Tibial artery (tissue), 1 donor: ENCODE results near the gene MACROH2A2.

- PRO-cap = no peak
Measured at GRCh38 chr10:68303835-68304448, 27.9 kb upstream of the HNRNPH3 start.

GRCh38 chr10:68599931-68600815 is 40.0 kb downstream of the TET1 start:
- PRO-cap = no peak

DNA sequence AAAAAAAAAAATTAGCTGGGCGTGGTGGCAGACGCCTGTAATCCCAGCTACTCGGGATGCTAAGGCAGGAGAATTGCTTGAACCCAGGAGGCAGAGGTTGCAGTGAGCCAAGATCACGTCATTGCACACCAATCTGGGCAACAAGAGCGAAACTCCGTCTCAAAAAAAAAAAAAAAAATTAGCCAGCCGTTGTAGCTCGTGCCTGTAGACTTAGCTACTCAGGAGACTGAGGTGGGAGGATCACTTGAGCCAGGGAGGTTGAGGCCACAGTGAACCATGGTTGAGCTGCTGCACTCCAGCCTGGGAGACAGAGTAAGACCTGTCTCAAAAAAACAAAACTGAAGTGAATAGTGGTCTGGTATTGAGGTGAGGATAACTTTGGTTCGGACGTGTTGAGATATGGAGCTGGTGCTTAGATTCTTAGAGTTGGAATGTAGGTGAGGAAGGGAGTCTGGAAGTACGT is 2.9 kb downstream of the DDX50 start:
- PRO-cap = no peak

DNA sequence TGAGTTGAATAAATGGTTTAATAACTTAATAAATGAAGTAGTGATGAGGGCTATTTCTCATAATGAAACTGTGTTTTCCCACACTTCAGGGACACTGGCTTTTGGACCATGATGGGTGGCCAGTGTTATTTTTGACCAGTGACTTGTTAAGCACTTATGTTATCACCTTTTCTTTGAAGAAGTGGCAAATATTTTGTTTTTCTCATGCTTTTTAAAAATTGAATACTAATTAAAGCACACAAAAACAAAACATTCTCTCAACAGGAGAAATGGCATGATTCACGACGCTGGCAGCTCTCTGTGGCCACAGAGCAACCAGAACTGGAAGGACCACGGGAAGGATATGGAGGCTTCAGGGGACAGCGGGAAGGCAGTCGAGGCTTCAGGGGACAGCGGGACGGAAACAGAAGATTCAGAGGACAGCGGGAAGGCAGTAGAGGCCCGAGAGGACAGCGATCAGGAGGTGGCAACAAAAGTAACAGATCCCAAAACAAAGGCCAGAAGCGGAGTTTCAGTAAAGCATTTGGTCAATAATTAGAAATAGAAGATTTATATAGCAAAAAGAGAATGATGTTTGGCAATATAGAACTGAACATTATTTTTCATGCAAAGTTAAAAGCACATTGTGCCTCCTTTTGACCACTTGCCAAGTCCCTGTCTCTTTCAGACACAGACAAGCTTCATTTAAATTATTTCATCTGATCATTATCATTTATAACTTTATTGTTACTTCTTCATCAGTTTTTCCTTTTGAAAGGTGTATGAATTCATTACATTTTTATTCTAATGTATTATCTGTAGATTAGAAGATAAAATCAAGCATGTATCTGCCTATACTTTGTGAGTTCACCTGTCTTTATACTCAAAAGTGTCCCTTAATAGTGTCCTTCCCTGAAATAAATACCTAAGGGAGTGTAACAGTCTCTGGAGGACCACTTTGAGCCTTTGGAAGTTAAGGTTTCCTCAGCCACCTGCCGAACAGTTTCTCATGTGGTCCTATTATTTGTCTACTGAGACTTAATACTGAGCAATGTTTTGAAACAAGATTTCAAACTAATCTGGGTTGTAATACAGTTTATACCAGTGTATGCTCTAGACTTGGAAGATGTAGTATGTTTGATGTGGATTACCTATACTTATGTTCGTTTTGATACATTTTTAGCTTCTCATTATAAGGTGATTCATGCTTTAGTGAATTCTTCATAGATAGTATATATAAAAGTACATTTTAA is 5.9 kb upstream of the KIFBP start:
- PRO-cap = no peak

- PRO-cap = no peak
Measured at GRCh38 chr10:69103755-69104951, 16.2 kb downstream of the SRGN start.

GRCh38 chr10:69124835-69125365 is 922 bp downstream of the VPS26A start:
- PRO-cap = unidirectional peak, minus-strand start at chr10:69124901

GRCh38 chr10:69215337-69215810 is 4.8 kb upstream of the HKDC1 start:
- PRO-cap = no peak

DNA sequence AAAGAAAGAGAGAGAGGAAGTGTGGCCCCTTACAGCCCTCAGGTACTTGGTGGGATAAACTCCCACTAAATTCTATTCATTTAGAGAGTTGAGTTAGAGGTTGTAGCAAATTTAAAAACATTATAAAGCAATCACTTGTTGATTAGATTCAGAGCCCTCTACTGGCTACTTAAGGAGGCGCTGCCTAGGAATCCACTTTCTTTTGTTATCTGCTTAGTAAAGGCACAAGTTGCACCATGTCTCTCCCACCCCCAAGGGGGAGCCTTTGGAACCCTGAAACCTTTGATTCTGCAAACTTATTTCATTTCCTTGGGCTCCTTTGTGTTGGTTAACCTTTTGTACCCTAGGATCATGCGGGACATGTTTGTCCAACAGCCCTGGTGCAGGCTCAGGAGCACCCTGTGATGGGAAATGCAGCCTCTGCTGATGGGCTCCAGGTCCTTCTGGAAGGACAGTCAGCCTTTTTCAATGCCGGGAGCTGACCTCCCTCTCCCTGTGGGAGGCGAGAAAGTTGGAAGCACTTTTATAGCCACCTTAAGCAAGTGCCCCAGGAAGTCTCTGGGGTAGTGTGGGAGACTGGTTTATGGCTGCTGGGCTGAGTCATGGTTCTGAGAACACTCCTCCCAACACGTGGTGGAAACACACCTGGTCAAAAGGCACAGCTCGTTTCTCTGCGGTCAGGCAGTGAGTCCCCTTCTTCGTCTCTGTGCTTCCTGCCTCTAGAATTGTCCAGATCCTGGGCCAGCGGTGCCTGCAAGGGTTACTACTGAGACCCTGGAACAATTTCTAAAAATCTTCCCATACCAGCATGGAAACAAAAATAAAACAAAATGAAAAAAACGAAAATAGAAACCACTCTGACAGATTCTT is 2.3 kb downstream of the HKDC1 start:
- PRO-cap = no peak

DNA sequence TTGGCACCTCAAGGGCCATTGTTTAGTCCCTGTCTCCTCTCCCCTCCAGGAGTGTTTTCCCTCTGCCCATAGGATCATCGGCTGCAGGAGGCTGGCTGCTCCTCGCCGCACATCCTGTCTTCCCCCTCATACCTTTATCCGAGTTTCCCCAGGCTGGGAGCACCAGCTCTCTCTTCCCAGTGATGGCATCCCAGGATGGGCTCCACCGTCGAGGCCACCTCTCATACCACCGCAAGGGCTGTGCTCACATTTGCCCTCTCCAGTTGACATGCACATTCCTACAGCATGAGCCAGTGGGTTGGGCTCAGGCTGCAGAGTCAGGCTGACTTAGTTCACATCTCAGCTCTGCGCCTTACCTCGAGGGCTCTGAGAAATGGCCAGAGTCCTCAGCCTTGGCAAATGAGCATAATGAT is 12.1 kb downstream of the HKDC1 start:
- PRO-cap = no peak

- PRO-cap = unidirectional peak, minus-strand start at chr10:69452890
Measured at GRCh38 chr10:69452822-69453028, 1.5 kb downstream of the TSPAN15 start.

- PRO-cap = no peak
Measured at GRCh38 chr10:69455352-69455753, 4.1 kb downstream of the TSPAN15 start.

GRCh38 chr10:69456898-69457596 is 5.8 kb downstream of the TSPAN15 start:
- PRO-cap = no peak

DNA sequence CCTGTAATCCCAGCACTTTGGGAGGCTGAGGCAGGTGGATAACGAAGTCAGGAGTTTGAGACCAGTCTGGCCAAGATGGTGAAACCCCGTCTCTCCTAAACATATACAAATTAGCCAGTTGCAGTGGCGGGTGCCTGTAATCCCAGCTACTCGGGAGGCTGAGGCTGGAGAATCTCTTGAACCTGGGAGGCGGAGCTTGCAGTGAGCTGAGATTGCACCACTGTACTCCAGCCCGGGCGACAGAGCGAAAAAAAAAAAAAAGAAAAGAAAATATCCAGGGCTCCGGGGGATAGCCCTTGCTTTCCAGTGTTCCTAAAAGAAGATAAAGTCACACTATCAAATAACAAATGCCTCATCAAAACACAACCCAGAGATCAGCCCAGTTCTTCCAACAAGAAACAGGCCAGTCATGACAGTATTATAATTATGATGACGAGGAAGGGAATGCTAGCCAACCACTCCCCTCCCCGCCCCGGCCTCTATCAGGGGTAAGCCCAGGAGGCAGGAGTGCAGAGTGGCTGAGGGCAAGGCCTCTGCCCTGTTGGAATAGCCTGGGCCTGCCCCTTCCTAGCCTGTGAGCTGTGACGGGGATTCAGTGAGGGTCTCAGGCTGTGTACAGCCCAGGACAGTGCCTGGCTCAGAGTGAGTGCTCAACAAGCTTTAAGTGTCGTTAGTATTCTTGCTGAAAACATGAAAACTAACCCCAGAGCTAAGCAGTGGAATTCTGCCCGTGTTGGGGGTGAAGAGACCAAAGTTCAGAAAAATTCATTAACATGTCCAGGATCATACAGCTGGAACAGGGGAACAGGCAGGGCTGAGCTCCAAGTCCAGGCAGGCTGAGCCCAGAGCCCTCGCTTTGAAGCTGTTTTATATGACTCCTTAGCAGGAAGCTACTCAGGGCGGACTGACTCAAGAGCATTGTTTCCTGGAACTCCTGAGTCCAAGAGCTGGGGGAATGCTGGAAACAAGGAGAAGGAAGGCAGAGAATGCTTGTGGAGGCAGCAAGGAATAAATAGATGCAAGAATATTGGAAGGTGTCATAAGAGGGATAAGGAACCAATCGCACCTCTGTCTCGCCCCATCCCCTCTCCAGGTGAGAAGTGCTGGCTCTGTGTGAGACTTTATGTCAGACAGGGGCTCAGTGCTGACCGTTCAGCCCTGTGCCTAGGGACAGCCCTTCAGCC is 54.4 kb downstream of the FAM241B start:
- PRO-cap = unidirectional peak, plus-strand start at position 512 of the sequence

GRCh38 chr10:69729999-69730533 is 71.6 kb upstream of the COL13A1 start:
- PRO-cap = no peak

DNA sequence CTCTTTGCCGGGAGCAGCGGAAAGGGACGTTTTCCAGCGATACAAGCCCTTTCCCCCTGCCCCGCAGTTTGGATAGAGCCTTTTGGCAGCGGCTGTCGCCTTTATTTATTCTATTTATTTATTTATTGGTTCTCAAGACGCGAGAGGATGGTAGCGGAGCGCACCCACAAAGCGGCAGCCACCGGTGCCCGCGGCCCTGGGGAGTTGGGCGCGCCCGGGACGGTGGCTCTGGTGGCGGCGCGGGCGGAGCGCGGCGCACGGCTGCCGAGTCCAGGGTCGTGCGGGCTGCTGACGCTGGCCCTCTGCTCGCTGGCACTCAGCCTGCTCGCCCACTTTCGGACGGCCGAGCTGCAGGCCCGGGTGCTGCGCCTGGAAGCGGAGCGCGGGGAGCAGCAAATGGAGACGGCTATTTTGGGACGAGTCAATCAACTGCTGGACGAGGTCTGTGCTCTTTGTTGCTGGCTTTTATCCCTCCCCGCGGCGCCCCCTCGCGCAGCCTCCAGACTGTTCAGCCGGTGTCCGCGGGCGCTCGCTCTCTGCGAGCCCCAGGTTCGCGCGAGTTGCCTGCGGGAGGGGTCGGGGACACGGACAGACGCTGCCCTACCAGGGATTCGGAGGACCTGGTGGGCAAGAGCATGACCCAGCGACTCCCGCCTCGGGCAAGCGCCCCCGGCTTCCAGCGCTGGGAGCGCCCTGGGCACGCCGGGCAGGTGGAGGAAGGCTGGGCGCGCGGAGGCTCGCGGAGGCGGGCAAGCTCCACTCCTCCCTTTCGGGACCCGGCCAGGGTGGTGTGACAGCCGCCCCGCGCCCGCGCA is 778 bp downstream of the COL13A1 start:
- PRO-cap = no peak

DNA sequence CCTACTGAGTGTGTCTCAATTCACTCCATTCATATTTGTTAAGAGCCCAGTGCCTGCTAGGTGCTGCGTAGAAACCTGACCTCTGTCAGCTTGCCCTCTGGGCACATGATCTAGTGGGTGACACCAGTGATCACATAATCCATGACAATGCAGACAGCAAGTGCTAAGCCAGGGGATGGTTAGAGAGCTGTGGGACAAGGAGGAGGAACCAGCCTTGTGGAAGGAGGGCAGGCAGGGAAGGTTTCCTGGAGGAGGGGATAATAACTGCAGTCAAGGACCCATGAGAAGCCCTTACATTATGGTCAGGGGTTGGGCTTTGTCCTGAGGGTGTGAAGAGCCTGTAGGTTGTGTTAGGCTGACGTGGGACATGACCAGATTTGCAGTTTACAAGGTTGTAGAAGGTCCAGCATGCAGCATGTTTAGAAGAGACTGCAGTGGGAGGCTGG is 81.7 kb downstream of the COL13A1 start:
- PRO-cap = no peak

DNA sequence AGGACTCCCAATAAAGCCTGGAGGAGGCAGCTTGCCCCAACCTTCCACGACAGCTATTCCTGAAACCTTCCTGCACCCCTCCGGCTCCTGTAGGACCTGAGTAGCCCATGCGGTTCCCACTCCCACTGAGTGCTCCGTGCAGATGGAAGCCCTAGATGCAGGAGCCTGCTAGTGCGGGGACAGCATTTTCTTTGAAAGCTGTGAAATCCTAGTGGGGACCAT is 110.0 kb downstream of the COL13A1 start:
- PRO-cap = no peak

DNA sequence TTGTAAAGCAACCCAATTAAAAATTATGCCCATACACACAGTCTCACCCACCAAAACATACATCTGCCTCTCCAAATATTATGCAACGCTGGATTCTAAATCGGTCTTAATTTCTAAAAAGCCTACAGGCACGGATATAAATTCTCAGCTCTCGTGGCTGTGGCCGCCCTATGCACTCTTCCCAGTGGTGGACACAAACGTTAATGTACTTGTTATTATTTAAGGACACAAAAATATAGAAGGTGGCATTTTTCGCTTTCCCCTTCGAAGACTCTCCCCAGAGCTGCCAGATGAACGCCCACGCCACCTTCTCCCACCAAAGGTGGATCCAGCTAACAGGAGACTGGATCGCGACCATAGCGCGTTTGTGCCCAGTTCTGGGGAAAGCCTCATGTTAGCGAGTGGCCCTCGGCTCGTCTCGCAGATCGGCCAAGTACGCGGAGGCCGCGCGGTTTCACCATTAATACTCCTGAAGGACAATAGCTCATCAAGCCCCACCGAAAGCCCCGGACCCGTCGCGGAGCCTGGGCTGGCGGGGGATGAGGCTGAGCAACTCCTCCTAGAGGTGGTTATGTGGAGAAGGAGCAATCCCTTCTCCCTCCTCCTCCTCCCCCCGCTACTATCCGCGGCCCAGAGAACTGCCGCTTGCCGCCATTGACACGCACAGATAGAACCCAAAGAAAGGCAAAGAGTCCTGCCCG is at the start of gene MACROH2A2:
MACROH2A2 (plus strand) TSS at position 633 of the 701 bp plus-strand sequence.
- PRO-cap = bidirectional peak, plus-strand start at position 619 of the sequence, minus-strand start at position 547 of the sequence

GRCh38 chr10:70130791-70131569 is 1.6 kb downstream of the AIFM2 start:
- PRO-cap = unidirectional peak, plus-strand start at chr10:70131268

- PRO-cap = no peak
Measured at GRCh38 chr10:70255188-70255536, 21.9 kb upstream of the PPA1 start.